Daoy (cell line): ENCODE data around the gene FBXO11.

DNA sequence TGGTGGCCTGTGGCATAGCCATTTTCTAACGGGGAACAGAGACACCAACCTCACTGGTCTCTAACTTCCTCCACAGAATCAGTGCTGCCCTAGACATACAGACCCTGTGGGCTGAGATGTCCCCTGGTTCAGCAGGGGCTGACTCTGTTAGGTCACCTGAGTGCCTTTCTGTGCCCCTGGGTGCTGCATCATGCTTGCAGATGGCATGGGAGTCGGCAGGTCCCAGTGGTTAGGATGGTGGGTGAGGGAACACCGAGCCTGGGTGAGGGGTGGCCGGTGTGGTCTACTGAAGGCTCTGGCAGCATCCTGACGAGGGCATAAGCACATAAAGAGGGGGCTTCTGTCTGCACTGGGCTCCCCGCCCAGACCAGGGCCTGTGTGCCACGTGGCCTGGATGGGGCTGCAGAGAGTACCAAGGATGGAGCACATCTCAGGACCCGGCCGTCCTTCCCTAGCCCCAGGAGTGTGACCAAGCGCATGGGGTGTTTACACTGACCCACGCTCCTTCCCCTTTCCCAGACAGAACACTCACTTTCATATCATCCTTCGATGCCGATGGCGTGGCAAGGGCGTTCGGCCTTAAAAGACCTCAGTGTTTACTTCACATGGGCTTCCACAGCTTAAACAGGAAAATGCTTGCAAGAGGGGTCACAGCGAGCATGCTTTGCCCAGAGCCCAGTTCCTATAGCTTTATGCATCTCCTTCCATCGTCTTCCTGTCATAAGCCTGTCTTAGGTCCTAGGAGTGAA is 99.0 kb downstream of the TTC7A start:
- RAMPAGE, long total RNA, result no peak

- RAMPAGE, long total RNA, result no peak
Measured at GRCh38 chr2:47056179-47057147, 98.6 kb downstream of the STPG4 start.

GRCh38 chr2:47088376-47088963 is 66.6 kb downstream of the STPG4 start:
- RAMPAGE, long total RNA, result no peak

DNA sequence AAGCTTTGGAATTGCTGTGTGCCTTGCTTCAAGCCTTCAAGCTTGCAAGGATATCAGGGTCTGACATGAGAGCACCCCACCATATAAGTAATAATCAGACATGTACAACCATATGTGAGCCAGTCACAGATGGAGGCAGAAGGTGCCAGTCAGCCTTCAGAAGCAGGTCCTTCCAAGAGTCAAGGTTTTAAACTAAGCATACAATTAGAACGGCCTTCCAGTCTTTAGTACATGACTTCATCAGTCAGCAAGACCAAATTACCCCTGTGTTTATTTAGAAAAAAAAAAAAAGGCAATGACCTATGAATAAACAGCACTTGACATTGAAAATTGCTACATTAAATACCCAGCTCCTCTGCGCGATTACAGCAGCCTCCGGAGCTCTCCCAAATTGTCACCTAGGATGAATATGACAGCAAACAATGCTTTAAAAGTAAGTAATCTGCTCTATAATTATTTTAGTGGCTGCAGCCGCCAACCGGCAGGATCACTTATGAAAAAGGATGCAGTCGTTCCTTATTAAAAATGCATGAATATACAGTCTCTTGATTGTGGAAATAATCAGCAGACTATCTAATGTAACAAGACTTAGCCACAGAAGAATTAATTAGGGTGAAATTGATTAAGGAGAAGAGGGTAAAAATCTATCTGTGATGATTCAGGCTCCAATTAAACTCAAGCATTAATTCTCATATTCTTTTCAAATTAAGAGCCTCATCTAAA is 50.4 kb upstream of the CALM2 start:
- RAMPAGE, long total RNA, result no peak

DNA sequence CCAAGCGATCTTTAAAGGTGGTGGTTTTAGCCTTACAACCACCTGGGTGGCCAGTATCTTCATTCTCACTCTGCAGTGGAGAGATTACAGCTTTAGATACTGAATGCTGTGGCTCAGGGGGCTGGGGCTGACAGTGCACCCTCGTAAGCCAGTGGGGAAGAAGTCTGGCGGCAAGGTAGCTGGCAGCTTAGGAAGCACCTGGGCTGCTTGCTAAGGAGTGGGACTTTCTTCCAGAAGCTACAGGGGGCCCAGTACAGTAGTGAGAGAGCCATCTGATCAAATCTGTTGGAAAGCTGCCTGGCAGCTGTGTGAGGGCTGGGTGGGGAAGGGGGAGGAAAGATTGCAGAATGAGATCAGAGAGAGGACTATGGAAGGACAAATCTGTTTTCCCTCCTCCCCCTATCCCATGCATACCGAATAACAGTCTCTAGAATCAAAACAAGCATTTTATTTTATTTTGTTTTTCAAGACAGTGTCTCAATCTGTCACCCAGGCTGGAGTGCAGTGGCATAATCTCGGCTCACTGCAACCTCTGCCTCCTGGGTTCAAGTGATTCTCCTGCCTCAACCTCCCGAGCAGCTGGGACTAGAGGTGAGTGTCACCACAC is 47.4 kb upstream of the EPCAM start:
- RAMPAGE, long total RNA, result no peak

DNA sequence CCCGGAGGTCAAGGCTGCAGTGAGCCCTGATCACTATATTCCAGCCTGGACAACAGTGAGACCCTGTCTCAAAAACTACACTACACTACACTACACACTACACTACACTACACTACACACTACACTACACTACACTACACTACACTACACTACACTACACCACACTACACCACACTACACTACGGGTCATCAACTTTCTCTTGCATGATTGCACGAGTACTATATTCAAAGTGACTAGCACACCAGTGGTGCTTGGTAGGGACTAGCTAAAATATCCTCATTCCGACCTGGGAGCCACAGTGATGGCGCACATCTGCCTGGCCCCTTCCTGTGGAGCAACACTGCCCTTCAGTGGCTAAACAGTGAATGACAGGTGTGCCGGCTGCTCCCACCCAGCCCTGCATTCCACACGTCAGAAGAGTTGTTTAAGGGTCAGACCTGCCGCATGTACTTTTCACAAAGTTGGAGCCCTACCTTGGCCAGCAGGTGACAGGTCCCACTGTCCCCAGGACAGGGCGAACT is 46.1 kb upstream of the EPCAM start:
- RAMPAGE, long total RNA, result no peak

- RAMPAGE, long total RNA, result no peak
Measured at GRCh38 chr2:47690715-47691191, 92.2 kb upstream of the MSH6 start.

DNA sequence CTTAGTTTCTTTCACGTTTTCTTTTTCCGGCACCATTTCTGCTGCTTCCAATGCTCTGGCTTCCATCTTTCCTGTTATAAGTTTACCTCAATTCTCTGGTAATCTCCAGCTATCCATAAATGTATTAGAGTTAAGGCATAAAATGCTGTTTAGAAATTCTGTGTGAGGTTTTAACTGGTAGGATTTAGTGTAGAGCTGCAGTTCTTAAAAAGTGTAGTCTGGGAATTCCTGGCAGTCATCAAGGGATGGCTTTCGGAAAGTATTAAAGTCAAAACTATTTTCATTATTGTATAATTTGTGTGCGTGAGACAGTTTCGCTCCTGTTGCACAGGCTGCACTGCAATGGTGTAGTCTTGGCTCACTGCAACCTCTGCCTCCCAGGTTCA is 34.3 kb downstream of the FBXO11 start:
- RAMPAGE, long total RNA, result no peak

GRCh38 chr2:47905589-47906592 is at the start of gene FBXO11:
Gene FBXO11 (minus strand): TSS chr2:47906498.
- RAMPAGE, long total RNA, result no peak

DNA sequence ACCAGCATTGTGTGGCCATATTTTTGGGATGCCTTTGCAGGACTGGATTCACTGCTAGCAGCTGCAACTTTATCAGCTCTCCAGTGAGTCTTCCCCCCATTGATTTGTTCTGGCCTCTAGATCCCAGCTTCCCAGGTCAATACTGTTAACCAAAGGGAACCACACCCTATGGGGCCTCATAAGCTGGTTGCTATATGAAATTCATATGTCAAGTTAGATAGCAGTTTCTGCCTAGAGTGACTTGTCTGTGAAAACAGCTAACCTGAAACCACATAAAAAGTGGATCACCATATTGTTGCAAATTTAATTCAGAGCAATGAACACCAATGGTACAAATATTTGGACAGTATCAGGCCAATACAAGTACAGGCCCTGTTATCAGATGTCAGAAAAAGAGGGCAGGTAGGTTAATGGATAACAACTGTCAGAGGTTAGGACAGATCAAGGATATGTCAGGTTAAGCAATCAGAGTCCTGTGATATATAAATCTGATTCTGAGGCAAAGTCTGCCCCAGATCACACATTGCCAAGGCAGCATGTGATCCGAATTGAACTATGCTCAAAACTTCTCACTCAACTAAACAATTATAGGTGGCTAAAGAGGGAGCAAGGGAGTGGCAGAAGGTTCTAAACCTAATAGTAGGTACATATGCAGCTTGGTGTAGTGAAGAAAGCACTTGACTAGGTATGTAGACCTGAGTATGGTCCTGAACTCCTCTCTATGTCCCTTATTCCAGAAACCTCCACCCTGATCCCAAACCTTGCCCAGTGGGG is 94.7 kb upstream of the FOXN2 start:
- RAMPAGE, long total RNA, result no peak

DNA sequence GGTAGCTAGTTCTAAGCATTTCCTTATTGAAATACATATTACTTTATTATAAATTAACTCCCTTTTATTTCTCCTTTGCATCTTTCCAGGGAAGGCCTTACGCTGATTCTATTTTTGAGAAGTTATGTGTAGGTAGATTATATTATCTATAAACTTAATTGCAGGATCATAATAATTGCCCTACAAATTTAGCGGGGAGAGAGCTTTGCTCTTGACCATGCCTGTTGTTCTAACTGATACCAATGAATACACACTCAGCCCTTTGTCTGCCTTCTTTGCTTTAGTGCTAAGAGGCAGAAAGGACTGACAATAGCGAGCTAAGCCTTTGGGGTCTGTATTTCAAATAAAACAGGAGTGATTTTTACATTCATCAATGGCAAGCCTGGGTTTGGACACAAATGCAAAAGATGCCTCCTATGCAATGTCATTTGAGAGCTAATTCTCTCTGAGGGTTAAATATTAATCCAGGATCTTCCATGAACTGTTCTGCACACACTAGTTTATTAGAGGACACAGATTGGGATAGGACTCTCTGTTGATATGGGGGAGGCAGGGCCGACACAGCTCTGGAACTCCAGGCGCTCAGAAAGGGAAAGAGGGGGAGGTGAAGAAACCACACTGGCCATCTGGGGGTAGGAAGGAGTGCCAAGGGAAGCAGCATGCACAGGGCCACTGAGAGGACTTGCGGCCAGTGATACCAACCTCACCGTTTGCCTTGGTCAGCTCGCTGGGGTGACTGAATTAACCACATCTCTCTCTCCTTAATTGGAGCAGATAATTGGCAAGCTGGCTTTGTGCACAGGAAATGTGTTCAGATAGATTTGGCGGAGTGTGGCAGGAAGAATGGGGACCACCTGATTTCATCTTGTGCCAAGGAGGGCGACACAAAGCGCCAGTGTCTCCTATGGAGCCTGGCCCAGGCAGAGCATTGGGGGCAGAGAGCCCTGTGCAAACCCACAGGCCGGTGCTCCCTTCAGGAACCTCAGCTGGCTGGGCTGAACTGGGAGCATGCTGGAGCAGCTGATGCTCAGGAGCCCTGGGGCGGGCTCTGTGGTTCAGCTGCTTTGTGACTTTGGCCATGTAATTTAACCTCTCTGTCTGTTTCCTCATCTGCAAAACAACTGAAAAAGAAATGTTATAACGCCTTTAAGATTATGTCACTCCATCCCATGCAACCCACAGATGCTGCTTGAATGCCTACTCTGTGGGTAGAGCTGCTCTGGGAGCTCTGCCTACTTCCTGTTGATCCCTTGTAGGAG is 25.6 kb upstream of the PPP1R21 start:
- RAMPAGE, long total RNA, result no peak

DNA sequence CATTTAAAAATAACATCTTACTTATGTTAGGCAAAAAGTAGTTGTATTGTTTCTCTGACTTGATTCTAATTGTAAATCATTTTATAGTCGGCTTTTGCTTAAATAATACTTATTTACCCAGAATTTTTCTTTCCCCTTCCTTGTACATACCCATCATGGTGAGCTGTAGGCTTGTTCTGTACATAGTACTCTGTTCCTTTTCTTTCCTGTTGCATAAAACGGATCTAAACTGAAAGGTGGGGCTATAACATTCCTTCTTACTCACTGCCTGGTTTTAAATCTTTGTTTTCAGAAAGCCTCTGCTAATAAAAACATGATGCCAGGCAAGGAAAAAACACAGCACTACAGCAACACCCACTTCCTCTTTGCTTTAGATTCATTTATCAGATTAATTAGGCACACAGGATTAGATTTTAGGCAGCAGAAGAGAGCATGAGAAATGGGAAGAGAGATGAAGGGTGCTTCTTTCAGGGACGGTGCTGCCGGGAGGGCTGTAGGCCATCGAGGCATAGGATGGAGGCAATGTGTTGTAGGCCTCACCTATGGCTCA is 19.6 kb upstream of the STON1 start:
- RAMPAGE, long total RNA, result no peak

DNA sequence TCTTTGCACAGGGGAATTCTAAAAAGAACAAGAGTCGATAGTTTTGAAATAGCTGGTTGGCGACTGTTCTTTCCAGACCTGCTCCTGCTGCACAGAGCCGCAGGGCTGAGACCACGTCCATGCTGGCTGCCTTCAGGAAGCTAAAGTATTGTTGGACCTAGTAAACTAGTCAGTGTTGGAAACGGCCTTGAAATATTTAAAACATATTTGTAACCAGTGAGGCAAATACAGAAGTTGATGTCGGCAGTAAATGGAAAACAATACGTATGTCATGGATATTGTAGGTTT is 15.3 kb upstream of the STON1 start:
- RAMPAGE, long total RNA, result no peak

DNA sequence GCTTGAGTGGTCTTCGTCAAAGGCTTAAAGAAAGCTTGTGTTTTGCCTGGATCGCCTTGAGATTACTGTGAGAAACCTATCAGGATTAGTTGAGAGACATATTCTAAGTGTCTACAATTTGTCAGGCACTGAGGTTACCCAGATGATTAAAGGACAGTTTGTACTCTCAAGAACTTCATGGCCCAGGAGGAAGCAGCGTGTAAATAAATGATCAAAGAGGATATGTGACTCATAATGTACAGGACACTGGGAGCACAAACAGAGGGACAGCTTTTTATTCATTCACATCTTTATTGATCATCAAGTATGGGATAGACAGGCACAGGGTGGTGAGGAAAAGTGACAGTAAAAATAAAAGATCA is 152.6 kb upstream of the FSHR start:
- RAMPAGE, long total RNA, result no peak

- RAMPAGE, long total RNA, result no peak
Measured at GRCh38 chr2:51171671-51171870, 139.6 kb upstream of the NRXN1 start.

DNA sequence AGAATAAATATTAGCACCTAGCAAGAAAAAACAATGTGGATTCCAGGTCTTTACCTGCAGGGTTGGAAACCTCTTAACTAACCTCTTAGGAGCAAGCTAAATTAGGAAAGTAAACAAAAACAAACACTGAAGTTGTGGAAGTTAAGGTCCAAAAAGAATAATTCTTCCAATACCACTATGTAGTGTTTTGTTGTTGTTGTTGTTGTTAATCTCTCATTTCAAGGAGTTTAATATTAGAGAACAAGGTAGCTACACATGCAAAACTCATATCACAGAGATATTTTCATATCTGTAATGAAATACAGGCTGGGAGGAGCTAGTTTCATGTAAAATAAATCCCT is 1044.4 kb upstream of the CHAC2 start:
- RAMPAGE, long total RNA, result no peak

GRCh38 chr2:52934202-52934964 is 833.2 kb upstream of the CHAC2 start:
- RAMPAGE, long total RNA, result no peak

DNA sequence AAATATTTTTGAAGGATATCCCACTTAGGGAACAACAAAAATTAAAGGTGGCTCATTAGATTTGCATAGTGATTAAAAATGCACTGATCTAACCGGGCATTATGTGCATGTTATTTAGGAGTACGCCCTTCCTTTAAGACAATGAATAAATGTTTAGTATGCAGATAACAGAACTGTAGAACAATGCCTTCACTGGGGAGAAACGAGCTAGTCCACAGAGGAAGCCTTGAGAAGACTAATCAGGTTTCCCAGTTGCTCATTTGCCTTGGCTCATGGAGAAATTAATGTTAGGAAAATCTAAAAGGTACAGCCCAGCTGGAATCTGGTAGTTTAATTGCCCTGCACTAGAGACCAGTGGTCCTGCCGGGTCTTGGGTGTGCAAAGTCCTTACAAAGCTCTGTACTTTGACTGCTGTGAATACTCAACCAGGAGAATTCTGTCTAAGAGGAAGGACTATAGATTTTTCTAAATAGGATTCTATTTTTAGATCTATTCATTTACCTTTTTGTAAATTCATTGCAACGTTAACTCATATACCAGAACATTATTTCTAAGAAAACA is 519.2 kb upstream of the CHAC2 start:
- RAMPAGE, long total RNA, result no peak

GRCh38 chr2:53767271-53767713 is 312 bp upstream of the CHAC2 start:
- RAMPAGE, long total RNA, result no peak

DNA sequence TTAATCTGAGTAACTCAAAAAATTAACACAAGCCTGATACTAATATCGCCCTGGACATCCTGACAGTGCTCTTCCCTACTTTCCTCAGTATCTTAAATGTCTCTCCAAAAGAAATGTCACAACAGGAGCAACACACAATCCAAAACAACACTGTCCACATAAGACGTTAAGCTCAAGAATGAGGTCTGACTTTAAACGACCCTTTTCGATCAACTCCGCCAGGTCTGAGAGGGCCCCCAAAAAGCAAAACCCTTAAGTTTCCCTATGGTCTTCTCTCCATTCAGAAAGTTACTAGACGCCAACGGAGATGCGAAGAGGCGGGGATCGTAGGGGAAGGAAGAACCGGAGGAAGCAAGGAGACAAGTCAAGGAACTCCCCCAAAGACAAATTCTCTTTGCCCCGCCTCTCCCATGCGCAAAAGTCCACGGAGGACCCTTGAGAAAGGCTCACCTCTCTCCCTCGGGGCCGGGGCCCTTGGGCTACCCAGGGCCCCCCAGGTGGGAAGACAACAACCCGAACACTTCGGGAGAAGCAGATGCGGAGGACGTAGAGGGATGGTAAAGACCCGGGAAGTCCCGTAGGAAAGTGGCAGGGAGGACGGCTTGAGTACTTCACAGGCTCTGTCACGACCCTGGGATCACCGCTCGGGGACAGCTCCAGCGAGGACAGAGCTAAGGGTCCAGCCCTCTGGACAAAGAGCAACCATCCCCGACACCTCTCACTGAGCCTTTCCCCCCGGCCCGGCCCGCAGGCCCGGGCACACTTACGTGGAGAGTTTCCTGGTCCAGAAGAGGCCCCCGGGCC is 815 bp downstream of the PSME4 start:
- RAMPAGE, long total RNA, result no peak